ENCODE results near the genes ALDOA and CORO1A.

GRCh38 chr16:30064870-30065920 is at the start of gene ALDOA:
TSS of gene ALDOA (plus strand) at chr16:30065760.
- RRBS: 1% methylated on average over 7 of the region's 116 CpGs
CAGE:
- cytosol, long polyA plus RNA: start-site peak on the plus strand at chr16:30065759-30065871, 8,346 and 18,749 reads in 2 replicates
- long polyA plus RNA: start-site peak on the plus strand at chr16:30065759-30065861, 10,896 and 13,744 reads in 2 replicates
- nucleus, long polyA plus RNA: start-site peak on the plus strand at chr16:30065759-30065861, 2,836 and 7,083 reads in 2 replicates

- RRBS: no CpG with 5 or more reads among the region's 29 CpGs
CAGE:
- cytosol, long polyA plus RNA: no peak
- long polyA plus RNA: no peak
- nucleus, long polyA plus RNA: no peak
These were observed 809 bp downstream of the GDPD3 start for GRCh38 chr16:30112253-30113203.

DNA sequence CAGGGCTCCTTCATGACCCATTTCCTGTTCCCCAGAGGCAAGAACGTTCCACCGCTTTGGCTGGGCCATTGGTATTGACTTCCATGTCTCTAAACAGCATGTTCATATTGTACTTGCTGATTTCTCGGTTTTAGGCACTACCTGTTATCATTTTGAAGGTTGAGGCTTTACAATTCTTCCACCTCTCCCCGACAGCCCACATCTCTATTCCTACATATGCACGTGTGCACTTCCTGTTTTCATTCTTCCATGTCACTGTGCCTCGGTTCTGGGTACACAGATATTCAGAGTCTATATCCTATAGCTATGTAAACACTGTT is 16.7 kb upstream of the MAPK3 start:
- RRBS: no CpG with 5 or more reads among the region's 6 CpGs
CAGE:
- cytosol, long polyA plus RNA: no peak
- long polyA plus RNA: no peak
- nucleus, long polyA plus RNA: no peak

GRCh38 chr16:30182962-30183950 is at the start of gene CORO1A:
TSS of gene CORO1A (plus strand) at chr16:30183602.
- RRBS: 2% methylated on average over 56 of the region's 96 CpGs
CAGE:
- cytosol, long polyA plus RNA: start-site peak on the plus strand at chr16:30183602-30183614, 21 and 51 reads in 2 replicates
- long polyA plus RNA: no peak
- nucleus, long polyA plus RNA: start-site peak on the plus strand at chr16:30183602-30183618, 71 and 76 reads in 2 replicates

DNA sequence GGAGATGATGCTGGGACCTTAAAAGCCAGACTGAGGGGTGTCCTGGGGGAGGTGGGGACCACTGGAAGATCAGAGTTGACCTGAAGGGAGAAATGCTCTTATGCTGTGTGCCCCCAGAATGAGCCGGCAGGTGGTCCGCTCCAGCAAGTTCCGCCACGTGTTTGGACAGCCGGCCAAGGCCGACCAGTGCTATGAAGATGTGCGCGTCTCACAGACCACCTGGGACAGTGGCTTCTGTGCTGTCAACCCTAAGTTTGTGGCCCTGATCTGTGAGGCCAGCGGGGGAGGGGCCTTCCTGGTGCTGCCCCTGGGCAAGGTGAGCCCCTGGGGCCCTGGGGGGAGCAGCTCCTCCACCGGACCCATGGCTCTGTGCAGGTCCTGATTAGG is 1.7 kb downstream of the CORO1A start:
- RRBS: 82% methylated on average over 5 of the region's 10 CpGs
CAGE:
- cytosol, long polyA plus RNA: no peak
- long polyA plus RNA: no peak
- nucleus, long polyA plus RNA: no peak

- RRBS: 2% methylated on average over 8 of the region's 36 CpGs
CAGE:
- cytosol, long polyA plus RNA: no peak
- long polyA plus RNA: no peak
- nucleus, long polyA plus RNA: no peak
These were observed 1.1 kb downstream of the TBC1D10B start for GRCh38 chr16:30368970-30369815.

DNA sequence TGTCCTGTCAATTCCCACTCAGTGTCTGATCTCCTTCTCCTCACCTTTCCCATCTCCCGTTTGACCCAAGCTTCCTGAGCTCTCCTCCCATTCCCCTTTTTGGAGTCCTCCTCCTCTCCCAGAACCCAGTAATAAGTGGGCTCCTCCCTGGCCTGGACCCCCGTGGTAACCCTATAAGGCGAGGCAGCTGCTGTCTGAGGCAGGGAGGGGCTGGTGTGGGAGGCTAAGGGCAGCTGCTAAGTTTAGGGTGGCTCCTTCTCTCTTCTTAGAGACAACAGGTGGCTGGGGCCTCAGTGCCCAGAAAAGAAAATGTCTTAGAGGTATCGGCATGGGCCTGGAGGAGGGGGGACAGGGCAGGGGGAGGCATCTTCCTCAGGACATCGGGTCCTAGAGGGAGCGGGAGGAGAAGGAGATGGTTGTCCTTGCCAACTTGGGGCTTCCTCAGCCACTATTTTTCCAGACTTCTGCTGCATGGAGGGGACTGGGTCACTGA is 1.8 kb upstream of the TBC1D10B start:
- RRBS: no CpG with 5 or more reads among the region's 6 CpGs
CAGE:
- cytosol, long polyA plus RNA: no peak
- long polyA plus RNA: no peak
- nucleus, long polyA plus RNA: no peak

DNA sequence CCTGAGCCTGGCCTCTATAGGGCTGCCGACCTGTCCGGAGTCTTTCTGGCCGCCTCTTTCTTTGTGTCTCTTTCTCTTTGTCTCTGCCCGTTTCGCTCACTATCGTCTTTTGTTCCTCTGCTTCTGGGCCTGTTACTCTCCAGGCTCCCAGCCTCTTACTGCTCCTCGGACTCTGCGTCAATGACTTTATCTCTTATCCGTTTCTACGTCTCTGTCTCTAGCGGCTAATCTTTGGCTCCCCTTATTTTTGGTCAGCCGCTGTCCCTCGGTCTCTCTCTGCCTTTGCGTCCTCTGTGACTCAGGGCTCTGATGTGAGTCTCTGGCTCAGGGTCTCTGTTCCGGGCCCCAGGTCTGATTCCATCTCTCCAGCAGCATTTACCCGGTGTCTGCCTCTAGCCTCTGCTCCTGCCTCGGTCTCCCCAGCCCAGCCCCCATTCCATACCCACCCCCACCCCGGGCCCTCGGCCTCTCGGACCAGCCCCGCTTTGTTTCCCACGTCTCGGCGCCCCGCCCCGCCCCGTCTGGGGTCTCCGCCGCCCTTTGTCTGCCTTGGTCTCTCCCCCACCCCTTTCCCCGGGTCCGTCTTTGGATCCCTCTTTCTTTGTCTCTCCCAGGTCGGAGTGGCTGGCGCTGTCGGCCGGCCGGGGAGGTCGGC is 577 bp upstream of the ZNF48 start:
- RRBS: 7% methylated on average over 5 of the region's 37 CpGs
CAGE:
- cytosol, long polyA plus RNA: no peak
- long polyA plus RNA: no peak
- nucleus, long polyA plus RNA: no peak

- RRBS: 18% methylated on average over 23 of the region's 42 CpGs
CAGE:
- cytosol, long polyA plus RNA: no peak
- long polyA plus RNA: no peak
- nucleus, long polyA plus RNA: no peak
These were observed 1.1 kb downstream of the ITGAL start for GRCh38 chr16:30473391-30474348.

DNA sequence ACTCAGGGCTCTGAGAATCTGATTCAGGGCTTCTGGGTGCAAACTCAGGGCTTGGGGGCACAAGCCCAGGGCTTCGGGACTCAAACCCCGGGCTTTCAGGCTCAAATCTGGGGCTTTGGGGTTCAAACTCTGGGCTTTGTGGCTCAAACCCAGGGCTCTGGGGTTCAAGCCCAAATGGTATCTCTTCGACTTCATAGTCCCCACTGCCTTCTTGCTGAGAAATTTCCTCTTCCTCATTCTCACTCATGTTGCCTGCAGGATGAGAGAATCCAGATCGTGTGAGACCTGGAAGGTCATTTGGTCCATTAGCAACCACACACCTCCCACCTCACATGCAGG is 597 bp downstream of the ZNF768 start:
- RRBS: no CpG with 5 or more reads among the region's 4 CpGs
CAGE:
- cytosol, long polyA plus RNA: no peak
- long polyA plus RNA: no peak
- nucleus, long polyA plus RNA: no peak

DNA sequence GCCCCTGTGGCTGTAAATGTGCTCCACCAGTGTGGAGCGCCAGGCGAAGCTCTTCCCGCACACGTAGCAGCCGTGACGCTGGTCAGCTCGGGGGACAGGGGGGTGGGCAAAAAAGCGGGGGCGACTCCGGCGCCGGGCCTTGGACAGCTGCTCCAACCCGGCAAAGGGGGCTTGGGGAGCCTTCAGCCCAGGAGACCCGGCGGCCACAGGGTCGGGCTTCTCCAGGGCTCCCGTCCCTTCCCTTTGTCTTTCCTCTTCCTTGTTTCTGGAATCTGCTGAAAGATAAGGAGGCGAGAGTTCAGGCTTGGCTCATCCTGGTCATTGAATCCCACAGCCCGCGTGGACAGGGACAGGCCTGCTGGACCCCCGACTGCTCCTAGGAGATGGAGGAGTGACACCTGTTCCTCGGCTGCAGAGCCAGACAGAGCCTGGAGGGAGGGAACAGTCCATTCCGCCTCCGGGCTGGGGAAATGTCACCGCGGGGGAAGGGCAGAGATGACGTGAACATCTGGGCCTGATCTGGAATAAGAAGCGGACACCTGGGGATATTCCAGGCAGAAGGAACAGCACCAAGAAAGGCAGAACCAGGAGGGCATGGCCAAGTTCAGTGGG is 1.7 kb downstream of the ZNF747 start:
- RRBS: no CpG with 5 or more reads among the region's 28 CpGs
CAGE:
- cytosol, long polyA plus RNA: no peak
- long polyA plus RNA: no peak
- nucleus, long polyA plus RNA: no peak

- RRBS: no CpG with 5 or more reads among the region's 16 CpGs
CAGE:
- cytosol, long polyA plus RNA: no peak
- long polyA plus RNA: no peak
- nucleus, long polyA plus RNA: no peak
These were observed 1.2 kb upstream of the ZNF747 start for GRCh38 chr16:30535682-30536383.

- RRBS: no CpG with 5 or more reads among the region's 4 CpGs
CAGE:
- cytosol, long polyA plus RNA: no peak
- long polyA plus RNA: no peak
- nucleus, long polyA plus RNA: no peak
These were observed 143 bp upstream of the FBRS start for GRCh38 chr16:30658245-30658330.

GRCh38 chr16:30660870-30661097 is 2.6 kb downstream of the FBRS start:
- RRBS: 92% methylated on average over 2 of the region's 6 CpGs
CAGE:
- cytosol, long polyA plus RNA: no peak
- long polyA plus RNA: no peak
- nucleus, long polyA plus RNA: no peak

DNA sequence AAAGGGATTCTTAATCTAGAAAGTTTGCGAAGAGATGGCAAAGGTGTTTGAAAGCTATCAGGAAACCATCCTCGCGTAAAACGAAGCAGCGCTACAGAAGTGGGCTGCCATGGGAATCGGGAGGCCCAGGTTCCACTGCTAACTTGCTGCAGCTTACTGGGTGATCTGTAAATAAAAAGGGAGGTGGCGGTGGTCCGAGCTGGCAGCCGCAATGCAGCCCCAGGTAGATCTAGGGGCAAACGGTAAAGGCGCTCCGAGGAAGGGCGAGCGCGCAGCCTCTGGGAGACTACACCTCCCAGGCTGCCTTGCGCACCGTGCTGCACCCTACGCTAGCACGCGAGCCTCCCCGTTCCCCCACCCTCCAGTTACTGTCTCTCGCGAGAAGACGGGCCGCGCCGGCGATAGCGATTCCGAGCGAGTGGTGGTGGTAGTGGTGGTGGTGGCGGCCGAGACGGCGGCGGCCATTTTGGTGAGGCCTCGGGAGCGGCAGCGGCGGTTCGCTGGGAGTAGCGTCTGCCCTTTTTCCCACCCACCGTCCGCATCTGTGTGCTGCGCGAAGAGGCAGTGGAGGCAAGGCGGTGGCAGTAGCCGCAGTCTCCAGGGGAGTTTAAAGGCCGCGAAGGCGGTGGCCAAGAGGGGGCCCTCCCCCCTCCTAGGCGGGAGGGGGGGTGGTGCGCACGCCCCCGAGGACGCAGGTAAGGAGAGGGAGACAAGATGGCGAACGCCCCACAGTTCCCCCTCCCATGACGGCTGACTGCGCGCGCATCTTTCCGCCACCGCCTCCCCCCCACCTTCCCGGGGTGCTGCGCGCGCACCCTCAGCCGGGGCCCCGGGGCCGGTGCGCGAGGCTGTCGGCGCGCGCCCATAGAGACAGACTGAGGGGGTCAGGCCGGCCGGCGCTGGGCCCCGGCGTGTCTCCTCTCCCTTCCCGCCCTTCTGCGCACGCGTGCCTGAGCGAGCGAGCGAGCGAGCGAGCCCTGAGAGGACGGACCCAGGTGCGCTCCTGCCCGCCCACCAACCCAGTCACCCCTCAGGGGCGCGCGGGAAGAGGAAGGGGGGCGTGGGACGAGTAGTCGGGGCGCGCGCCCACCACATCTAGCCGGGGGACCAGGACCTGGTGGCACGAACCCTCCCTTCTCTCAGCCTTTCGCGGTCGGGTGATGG is 822 bp upstream of the SRCAP start:
- RRBS: 25% methylated on average over 6 of the region's 108 CpGs
CAGE:
- cytosol, long polyA plus RNA: start-site peak on the plus strand centred at position 455 of the sequence, 185 bp wide, 22 and 41 reads in 2 replicates; start-site peak on the plus strand centred at position 867 of the sequence, 44 bp wide, 27 and 43 reads in 2 replicates
- long polyA plus RNA: start-site peak on the plus strand centred at position 436 of the sequence, 144 bp wide, 20 and 40 reads in 2 replicates; start-site peak on the plus strand centred at position 837 of the sequence, 91 bp wide, 71 and 80 reads in 2 replicates
- nucleus, long polyA plus RNA: start-site peak on the plus strand centred at position 424 of the sequence, 121 bp wide, 49 and 125 reads in 2 replicates; start-site peak on the plus strand centred at position 886 of the sequence, 145 bp wide, 126 and 99 reads in 2 replicates

- RRBS: no CpG with 5 or more reads among the region's 17 CpGs
CAGE:
- cytosol, long polyA plus RNA: no peak
- long polyA plus RNA: no peak
- nucleus, long polyA plus RNA: start-site peak on the plus strand at chr16:30699118-30699425, 54 and 52 reads in 2 replicates
These were observed 274 bp downstream of the SRCAP start for GRCh38 chr16:30699229-30699660.

DNA sequence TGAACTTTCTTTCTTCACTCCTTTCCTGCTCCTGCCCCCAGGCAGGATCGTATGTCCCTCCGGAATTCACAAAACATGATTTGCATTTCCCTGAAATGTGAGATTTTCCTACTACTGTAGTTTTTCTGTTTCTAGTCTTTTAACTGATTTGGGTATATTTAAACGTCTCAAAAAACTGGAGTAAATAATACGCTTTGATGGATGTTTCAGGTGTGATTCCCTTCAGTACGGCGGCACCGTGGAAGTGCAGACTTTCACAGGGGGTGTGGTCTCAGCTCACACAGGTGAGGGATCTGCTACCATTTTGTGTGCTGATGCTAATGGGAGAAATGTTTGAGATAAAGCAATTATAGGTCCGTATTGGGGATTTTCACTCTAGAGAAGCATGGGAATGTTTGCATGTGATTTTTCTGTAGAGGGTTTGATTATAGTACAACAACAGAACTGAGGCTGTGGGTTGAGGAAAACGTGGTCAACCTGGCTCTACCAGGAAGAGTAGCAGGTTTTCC is 781 bp downstream of the SRCAP start:
- RRBS: no CpG with 5 or more reads among the region's 9 CpGs
CAGE:
- cytosol, long polyA plus RNA: no peak
- long polyA plus RNA: no peak
- nucleus, long polyA plus RNA: no peak

- RRBS: no CpG with 5 or more reads among the region's 7 CpGs
CAGE:
- cytosol, long polyA plus RNA: no peak
- long polyA plus RNA: no peak
- nucleus, long polyA plus RNA: no peak
These were observed 11.8 kb downstream of the SRCAP start for GRCh38 chr16:30710670-30711177.

GRCh38 chr16:30743757-30744015 is 3.2 kb downstream of the TMEM265 start:
- RRBS: no CpG with 5 or more reads among the region's 11 CpGs
CAGE:
- cytosol, long polyA plus RNA: no peak
- long polyA plus RNA: no peak
- nucleus, long polyA plus RNA: no peak

- RRBS: no CpG with 5 or more reads among the region's 1 CpG
CAGE:
- cytosol, long polyA plus RNA: no peak
- long polyA plus RNA: no peak
- nucleus, long polyA plus RNA: no peak
These were observed 17.4 kb downstream of the BCL7C start for GRCh38 chr16:30876422-30876852.